SK-MEL-5 (cell line): ENCODE measurements around a stretch of chr7.

GRCh38 chr7:36789674-36790018, 65.4 kb upstream of the AOAH start:
RAMPAGE:
- cytosol, long total RNA: no peak
- long total RNA: no peak
- nucleus, long total RNA: no peak

DNA sequence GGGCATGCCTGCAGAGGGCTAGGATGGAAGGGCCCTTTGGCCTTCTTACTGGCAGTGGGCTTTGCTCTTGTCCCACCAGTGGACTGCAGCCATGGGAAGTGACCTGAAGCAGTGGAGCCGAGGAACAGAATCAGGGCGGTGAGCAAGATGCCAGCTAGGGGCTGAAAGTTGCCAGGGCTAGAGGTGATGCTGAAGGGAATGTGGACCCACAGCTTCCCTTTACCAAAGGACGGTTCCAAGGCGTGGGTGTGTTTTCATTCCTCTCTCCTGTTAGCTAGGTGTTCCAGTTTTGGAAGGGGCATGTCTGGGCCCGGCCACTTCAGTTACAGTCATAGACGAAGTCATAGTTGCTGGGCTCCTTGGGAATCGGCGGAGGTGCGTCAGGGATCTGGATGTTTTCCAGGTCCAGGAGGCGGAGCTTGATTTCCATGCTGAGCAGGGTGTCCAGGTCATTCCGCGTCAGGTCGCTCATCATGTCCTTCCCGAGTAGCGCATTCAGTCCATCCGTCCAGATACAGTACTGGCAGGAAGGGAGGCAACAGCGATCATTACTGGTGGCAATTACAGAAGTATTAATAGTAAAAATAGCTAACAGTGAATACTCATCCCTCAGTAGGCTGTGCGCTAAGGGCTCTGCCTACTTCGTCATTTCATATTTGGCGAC, 131.1 kb upstream of the AOAH start:
RAMPAGE:
- cytosol, long total RNA: no peak
- long total RNA: no peak
- nucleus, long total RNA: no peak

DNA sequence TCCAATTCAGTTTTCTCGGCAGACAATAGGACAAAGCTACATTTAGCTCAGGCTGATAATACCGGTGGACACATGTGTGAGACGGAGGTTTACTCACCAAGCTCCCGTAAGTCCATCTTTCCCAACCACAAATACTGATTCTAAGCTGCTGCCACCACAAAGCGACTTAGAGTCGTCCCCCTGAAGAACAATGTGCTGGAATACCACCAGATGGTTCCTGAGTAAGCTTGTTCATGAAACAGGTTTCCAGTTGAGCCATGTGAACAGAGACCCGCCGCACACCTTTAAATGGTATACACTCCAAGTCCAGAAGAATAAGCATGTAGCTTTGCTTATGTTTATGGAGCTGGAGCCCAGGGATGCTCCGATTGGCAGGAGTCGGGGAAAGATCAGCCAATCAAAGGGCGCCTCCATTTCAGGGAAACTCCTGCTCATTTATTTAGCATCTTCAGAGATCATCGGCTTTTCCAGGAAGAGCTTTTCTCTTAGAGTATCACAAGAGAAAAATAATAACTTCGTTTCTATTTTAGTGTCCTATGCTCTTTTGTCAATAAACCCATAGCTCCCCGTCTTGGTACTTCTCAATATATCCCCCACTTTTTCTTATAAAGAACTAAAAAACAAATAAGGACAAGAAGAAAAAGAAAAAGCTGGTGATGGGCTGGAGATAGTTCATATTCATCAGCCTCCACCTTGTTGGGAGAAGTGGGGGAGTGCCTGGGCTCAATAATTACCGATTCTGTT, 261.7 kb upstream of the AOAH start:
RAMPAGE:
- cytosol, long total RNA: no peak
- long total RNA: no peak
- nucleus, long total RNA: no peak

RAMPAGE:
- cytosol, long total RNA: no peak
- long total RNA: no peak
- nucleus, long total RNA: no peak
Measured at GRCh38 chr7:37031720-37032555, 307.6 kb upstream of the AOAH start.

DNA sequence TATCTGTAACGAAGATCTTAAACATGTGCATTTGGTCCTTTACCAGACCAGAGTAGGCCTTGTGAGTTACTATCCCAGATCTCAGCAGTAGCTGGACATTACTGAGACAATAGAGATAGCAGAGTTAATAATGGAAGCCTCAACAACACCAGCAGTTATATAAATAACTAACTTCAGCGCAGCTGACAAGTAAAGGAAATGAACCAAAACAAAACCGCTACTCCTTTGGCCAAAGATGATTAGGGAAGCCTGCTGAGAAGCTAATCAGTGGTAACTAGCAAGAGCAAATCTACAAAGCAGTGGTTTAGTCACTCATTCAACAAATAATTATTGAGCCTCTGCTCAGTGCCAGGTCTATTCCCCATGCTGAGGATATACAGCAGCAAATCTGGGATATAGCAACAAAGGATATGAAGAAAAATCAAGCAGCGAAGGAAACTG, 103.8 kb downstream of the ELMO1 start:
RAMPAGE:
- cytosol, long total RNA: no peak
- long total RNA: no peak
- nucleus, long total RNA: no peak

DNA sequence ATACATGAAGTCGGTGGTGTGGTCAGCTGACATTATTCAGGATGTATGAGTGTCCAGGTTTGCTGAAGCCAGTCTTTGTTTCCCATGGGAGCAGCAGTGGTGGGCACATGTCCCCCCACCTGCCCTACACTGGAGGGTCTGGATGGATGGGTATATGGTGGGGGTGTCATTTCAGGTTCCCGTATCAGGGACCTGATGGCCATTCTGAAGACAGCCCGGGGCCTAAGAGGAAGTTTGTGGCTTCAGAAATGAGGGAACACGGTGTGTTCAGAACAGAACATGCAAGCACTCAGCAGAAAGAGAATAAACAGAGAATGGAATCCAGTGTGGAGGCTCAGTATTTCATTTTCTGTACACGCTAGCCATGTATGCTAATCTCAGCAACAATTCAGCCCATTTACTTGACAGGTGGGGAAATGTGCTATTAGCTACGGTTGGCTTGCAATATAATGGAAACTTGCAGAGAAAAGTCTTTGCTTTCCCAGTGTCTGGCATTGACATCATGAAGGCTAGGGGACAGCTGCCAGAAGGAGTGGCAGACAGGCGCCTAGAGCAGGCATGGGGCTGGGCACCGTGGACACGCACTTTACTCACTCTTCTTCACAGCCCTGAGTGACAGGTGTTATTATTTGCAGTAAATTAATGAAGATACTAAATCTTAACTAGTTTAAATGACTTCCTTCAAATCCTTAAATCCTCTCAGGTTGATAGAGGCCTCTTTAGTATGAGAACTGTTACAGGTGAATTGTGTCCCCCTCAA, 98.6 kb downstream of the ELMO1 start:
RAMPAGE:
- cytosol, long total RNA: no peak
- long total RNA: no peak
- nucleus, long total RNA: no peak

DNA sequence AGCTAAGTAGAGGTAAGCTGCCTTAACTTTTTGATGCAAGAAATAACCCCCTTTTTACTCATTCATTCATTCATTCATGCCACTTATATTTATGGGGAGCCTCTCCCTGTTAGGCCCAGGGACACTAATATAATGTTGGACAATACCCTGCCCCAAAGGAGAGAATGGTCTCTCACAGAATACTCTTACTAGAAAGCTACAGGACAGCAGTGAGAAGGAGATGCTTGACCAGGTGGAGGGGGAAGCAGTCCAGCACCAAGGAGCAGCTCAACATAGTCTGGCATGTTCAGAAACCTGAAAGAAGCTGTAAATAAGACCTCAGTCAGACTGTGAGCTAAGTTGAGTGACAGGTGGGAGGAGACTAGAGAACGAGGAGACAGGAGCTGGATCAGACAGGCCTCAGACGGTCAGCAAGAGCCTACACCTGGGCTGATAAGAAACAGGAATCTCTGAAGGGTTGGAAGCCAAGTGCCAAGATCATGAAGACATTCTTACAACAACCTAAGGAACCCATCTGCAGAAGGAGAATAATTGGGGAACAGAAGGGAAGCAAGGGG, 54.6 kb downstream of the ELMO1 start:
RAMPAGE:
- cytosol, long total RNA: no peak
- long total RNA: no peak
- nucleus, long total RNA: no peak

RAMPAGE:
- cytosol, long total RNA: no peak
- long total RNA: no peak
- nucleus, long total RNA: no peak
Measured at GRCh38 chr7:37415657-37416020, 33.0 kb downstream of the ELMO1 start.

RAMPAGE:
- cytosol, long total RNA: no peak
- long total RNA: no peak
- nucleus, long total RNA: no peak
Measured at GRCh38 chr7:37421218-37421833, 27.3 kb downstream of the ELMO1 start.

GRCh38 chr7:38185359-38185722, 7.3 kb downstream of the STARD3NL start:
RAMPAGE:
- cytosol, long total RNA: no peak
- long total RNA: no peak
- nucleus, long total RNA: no peak

DNA sequence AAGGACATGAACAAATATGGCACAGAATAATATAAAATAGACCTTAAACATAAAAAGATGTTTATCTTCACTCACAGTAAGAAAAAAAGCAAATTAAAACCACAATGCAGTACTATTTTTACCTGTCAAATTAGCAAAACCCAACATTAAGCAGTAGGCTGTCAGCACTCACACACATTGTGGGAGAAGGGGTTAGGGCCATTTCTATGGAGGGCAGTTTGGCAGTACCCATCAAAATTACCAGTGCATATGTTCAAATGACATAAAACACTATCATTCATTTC, 55.7 kb downstream of the STARD3NL start:
RAMPAGE:
- cytosol, long total RNA: no peak
- long total RNA: no peak
- nucleus, long total RNA: no peak

DNA sequence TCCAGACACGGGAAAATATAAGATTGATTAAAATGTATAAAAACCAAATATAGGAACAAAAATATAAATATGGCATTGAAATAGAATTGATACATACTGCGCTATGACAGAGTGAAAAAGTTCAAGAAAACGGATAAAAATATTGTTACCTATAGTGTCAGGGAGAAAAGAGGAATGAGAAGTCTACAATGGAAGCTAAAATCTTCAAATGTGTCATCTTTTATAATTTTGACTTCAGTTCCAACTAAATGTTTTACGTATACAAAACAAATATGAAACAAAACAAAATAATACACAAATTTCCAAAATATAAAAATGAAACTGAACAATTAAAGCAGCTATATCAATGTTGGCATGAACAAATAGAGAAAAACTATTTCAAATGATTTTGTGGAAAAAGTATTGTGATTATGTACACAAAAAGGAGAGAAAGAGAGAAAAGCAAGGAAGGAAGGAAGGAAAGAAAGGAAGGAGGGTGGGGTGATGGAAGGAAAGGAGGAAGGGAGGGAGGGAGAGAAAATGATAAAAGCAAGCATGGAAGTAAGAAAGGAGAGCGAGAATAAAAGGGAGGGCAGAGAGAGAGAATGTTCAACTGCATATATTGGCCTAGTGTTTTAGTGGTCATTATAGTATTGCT, 188.6 kb downstream of the STARD3NL start:
RAMPAGE:
- cytosol, long total RNA: no peak
- long total RNA: no peak
- nucleus, long total RNA: no peak

DNA sequence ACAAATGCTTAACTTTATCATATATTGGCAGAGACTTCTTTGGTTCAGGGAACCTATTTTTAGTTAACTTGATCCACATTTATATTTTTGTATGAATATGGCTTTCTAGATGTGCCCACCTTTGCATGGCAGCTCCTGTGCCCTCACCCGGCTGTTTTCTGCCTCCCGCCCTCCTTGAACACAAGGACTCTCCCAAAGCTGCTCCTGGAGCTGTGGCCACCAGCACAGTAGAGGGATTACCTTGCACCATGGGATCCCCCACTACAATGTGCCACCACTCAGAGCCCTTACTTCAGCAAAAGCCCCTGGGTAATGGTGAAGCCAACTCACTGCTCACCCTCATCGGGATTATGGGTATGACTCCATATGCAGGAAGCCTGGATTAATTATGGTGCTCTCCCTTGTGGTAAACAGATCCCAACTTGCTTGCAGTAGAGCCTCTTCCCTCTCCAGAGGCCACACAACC, 5.4 kb upstream of the AMPH start:
RAMPAGE:
- cytosol, long total RNA: no peak
- long total RNA: no peak
- nucleus, long total RNA: no peak

GRCh38 chr7:38978349-38979048, 790 bp downstream of the POU6F2 start:
RAMPAGE:
- cytosol, long total RNA: no peak
- long total RNA: no peak
- nucleus, long total RNA: no peak

DNA sequence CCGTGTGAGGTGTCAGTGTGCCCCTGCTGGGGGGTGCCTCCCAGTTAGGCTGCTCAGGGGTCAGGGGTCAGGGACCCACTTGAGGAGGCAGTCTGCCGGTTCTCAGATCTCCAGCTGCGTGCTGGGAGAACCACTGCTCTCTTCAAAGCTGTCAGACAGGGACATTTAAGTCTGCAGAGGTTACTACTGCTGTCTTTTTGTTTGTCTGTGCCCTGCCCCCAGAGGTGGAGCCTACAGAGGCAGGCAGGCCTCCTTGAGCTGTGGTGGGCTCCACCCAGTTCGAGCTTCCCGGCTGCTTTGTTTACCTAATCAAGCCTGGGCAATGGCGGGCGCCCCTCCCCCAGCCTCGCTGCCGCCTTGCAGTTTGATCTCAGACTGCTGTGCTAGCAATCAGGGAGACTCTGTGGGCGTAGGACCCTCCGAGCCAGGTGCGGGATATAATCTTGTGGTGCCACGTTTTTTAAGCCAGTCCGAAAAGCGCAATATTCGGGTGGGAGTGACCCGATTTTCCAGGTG, 35.1 kb downstream of the POU6F2 start:
RAMPAGE:
- cytosol, long total RNA: no peak
- long total RNA: no peak
- nucleus, long total RNA: no peak

GRCh38 chr7:39622246-39622759, 1.1 kb upstream of the RALA start:
RAMPAGE:
- cytosol, long total RNA: no peak
- long total RNA: no peak
- nucleus, long total RNA: no peak

GRCh38 chr7:39624952-39625433, 1.6 kb downstream of the RALA start:
RAMPAGE:
- cytosol, long total RNA: no peak
- long total RNA: no peak
- nucleus, long total RNA: no peak

DNA sequence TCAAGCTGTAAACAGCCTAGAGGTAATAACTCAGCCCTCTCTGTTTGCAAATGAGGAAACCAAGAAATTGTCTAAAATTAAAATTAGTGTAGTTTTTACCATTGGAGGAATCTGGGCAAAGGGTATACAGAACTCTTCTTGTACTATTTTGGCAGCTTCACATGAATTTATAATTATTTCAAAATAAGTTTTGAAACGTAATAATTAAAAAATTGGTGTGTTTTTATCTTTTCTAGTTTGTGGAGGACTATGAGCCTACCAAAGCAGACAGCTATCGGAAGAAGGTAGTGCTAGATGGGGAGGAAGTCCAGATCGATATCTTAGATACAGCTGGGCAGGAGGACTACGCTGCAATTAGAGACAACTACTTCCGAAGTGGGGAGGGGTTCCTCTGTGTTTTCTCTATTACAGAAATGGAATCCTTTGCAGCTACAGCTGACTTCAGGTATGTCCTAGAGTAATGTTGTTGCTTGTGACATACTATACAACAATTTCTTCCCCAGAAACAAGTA, 66.8 kb downstream of the RALA start:
RAMPAGE:
- cytosol, long total RNA: no peak
- long total RNA: no peak
- nucleus, long total RNA: no peak

RAMPAGE:
- cytosol, long total RNA: no peak
- long total RNA: no peak
- nucleus, long total RNA: no peak
Measured at GRCh38 chr7:39951442-39951920, 1.4 kb downstream of the CDK13 start.

DNA sequence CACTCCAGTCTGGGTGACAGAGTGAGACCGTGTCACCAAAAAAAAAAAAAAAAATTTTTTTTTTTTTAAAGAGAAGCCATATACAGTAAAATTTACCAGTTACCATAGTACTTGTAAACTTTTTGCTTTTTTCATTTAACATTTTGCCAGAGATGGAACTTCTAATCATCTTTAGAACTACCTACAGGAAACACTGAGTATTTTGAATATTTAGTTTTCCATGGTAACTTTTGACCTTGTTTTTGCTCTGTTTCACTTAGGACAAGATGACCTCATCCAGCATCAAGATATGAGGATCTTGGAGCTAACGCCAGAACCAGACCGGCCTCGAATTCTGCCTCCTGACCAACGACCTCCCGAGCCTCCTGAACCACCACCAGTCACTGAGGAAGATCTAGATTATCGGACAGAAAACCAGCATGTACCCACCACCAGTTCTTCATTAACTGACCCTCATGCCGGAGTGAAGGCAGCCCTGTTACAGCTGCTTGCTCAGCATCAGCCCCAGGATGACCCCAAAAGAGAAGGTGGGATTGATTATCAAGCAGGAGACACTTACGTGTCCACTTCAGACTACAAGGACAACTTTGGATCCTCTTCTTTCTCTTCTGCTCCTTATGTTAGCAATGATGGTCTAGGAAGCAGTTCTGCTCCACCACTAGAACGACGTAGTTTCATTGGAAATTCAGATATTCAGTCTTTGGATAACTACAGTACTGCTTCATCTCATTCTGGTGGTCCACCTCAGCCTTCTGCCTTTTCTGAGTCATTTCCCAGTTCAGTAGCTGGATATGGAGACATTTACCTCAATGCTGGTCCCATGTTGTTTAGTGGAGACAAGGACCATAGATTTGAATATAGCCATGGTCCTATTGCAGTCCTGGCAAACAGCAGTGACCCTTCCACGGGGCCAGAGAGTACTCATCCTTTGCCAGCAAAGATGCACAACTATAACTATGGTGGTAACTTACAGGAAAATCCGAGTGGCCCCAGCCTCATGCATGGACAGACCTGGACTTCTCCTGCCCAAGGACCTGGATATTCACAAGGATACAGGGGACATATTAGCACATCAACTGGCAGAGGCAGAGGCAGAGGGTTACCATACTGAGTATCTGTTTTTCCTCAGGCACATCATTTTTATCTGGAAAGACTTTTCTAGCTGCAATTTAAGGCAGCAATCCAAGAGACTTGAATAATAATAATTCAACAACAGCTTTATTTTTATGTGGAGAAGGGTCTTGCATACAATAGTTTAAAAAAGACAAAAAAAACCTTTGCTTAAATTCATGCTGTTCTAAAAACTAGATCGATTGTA, 40.1 kb downstream of the MPLKIP start:
RAMPAGE:
- cytosol, long total RNA: no peak
- long total RNA: no peak
- nucleus, long total RNA: no peak